Colon Carcinoma Metastatic in the Brain (tissue), 2 donors: ENCODE measurements around the gene CDYL2.

DNA sequence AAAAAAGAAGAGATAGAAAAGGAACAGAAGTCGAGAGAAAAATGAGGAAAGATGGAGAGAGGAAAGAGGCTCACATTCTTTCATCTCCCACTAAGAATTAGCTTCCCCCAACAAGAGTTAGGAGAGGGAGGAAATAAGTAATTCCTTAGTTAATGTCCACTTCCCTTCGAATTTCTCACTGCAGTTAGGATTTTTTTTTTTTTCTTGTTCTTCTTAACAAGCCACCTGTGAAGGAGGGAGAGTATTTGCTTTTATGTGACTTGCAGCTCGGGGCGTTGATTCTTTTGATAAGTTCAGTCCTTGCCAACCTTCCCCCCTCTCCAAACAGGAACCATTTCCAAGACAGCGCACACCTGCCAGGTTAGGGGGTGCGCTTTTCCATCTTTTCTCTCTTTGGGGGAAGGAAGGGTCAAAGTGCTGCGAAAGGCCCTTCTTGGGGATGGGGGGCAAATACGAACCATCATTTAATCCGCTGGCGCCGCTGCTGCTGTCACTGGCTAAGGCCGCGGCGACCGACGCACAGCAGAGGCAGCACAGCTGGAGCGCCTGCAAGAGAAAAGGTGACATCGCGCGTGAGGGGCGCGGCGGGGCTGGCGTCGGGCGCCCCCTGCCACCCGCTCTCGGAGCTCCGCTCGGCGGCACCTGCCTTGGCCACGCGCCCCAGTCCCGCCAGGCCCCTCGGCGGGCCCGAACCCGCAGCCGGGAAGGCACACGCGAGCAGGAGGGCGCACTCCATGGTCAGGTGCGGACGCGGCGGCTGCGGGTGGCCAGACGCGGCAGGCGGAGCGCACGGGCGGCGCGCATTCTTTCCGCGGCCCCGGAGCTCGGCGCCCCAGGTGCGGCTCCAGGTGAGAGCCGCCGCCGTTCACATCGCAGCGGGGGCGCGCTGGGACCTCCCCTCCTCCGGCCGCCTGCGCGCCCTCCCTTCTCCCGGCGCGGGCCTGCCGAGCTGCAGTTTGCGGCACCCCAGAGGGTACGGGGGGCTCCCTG is 579 bp downstream of the ADAMTS18 start:
- PRO-cap, 2 experiments, result no peak in any of the 2 experiments

DNA sequence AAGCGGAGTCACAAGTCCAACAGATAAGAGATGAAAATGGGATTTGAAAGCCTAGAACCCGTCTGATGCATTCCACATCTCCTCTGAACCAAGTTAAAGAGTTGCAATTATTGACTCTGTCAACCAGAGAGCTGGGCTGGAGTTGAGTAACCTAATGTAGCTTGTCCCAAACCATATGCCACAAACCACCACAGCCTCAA is 81.5 kb upstream of the NUDT7 start:
- PRO-cap, 2 experiments, result no peak in any of the 2 experiments

DNA sequence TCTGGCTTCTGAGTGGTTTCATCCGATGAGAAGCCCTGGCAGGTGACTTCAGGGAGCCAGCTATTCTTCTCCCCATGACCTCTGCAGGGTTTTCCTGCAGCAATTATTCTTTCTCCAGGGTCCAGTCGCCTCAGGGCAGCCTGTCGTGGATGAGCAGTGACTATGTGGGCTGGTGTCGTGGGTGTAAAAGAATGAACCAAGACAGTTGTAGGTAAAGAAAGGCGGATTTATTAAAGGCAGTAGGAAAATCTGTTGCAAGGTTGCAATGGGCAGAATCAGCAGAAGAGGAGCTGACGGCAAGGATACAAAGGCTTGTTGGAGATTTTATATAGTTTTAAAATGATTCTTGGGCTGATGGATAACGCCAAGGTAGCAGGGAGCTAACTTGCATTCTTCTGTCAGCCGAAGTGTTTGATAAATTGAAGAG is 6.9 kb upstream of the WWOX start:
- PRO-cap, 2 experiments, result no peak in any of the 2 experiments

- PRO-cap, 2 experiments, result no peak in any of the 2 experiments
These were observed 383.6 kb downstream of the WWOX start for GRCh38 chr16:78482886-78483613.

- PRO-cap, 2 experiments, result no peak in any of the 2 experiments
These were observed 403.4 kb downstream of the WWOX start for GRCh38 chr16:78502705-78503369.

DNA sequence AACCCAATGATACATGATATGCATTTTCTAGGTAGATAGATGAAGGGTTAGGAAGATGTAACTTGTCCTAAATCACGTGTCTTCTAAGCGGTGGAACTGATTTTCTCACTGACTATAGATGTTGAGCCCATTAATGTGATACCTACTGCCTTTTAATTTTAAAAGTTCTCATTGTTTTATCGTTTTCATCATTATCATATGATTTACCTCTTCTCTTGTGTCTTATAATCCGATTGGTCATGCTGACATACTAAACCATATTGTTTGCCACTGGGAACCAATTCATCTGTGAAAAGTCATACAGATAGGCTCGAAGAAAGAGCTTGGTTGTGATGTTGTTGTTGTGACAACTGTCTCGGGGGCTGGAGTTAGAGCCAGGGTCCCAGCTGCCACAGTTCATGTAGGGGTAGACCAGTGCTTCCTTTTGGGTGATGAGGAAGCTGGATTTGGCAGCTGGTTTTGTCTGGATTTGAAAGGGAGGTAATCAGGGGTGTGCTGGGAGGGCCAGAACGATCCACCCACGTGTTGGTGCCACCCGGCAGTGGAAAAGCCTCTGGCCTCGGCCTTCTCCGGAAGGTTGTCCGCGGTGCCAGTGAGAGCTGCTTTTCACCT is 438.0 kb downstream of the WWOX start:
- PRO-cap, 2 experiments, result no peak in any of the 2 experiments

DNA sequence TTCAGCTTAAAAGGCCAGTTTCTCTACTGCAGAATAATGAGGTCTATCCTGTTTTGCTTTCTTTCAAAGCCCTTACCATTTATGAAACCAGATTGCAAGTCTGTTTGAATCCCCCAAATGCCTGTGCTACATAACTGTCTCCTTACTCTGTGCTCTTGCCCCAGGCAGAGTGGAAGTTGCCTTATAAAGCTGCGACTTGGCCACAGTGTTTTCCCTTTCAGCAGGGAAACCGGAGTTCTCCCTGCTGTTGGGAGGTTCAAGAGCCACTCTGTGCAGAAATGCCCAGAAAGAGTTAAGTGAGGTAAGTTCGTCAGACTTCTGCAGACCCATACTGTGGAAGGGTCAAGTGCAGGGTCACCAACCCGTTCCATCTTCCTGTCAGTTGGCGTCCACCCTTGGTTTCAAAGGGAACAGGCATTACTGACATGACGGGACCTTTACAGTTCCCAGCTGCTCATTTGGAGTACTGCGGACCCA is 508.9 kb downstream of the WWOX start:
- PRO-cap, 2 experiments, result no peak in any of the 2 experiments

DNA sequence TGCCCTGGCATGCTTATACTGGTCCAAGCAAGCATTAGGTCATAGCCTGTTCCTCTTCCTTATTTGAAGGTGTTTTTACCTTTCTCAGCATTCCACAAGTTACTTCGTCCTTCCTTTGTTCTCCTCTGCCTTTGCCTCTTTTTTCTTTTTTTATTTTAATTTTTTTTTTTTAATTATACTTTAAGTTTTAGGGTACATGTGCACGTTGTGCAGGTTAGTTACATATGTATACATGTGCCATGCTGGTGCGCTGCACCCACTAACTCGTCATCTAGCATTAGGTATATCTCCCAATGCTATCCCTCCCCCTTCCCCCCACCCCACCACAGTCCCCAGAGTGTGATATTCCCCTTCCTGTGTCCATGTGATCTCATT is 548.7 kb downstream of the MAF start:
- PRO-cap, 2 experiments, result no peak in any of the 2 experiments

GRCh38 chr16:79469908-79470521 is 130.5 kb downstream of the MAF start:
- PRO-cap, 2 experiments, result no peak in any of the 2 experiments

GRCh38 chr16:79601024-79601485 is 518 bp upstream of the MAF start:
- PRO-cap, 2 experiments, result no peak in any of the 2 experiments

- PRO-cap, 2 experiments, result no peak in any of the 2 experiments
These were observed 176.0 kb upstream of the MAF start for GRCh38 chr16:79776351-79777104.

DNA sequence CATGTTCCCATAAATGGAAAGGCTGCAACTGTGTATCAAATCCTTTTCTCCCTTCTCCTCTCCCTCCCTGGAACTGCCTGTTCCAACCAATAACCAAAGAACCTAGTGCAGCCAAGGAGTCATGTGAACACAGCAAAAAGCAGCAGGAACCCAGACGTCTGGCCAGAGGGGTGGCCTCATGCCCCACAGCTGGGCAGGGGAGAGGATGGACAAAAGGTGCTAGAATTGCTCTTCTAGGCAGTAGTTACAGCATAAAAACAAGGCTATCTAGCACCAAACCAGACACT is 423.2 kb upstream of the MAF start:
- PRO-cap, 2 experiments, result no peak in any of the 2 experiments

DNA sequence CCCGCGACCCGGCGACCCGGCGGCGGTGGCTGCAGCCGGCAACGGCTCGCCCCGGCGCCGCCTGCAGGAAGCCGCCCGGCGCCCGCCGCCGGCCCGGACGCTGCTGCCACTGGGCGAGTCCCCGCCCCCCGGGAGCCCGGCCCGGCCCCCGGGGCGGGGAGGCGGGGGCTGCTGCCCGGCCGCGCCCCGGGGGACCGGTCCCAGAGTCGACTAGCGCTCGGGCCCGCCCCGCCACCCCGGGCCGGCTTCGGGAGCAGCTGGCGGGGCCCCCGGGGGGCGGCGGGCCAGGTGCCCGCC is at the start of gene CDYL2:
TSS of gene CDYL2 (minus strand) at position 111 of the 297 bp plus-strand sequence.
- PRO-cap, 2 experiments, result no peak in any of the 2 experiments

- PRO-cap, 2 experiments, result no peak in any of the 2 experiments
These were observed 96.0 kb upstream of the CDYL2 start for GRCh38 chr16:80900158-80901120.

- PRO-cap, 2 experiments, result peak in 1 of 2 experiments; most common minus-strand start chr16:81036339 (in 1)
These were observed 617 bp downstream of the ATMIN start for GRCh38 chr16:81036020-81036898.

GRCh38 chr16:81077412-81078379 is 658 bp upstream of the C16orf46 start:
- PRO-cap, 2 experiments, result no peak in any of the 2 experiments

- PRO-cap, 2 experiments, result peak in 2 of 2 experiments; most common minus-strand start chr16:81294614 (in 2)
These were observed 20.4 kb upstream of the GAN start for GRCh38 chr16:81294179-81294986.

DNA sequence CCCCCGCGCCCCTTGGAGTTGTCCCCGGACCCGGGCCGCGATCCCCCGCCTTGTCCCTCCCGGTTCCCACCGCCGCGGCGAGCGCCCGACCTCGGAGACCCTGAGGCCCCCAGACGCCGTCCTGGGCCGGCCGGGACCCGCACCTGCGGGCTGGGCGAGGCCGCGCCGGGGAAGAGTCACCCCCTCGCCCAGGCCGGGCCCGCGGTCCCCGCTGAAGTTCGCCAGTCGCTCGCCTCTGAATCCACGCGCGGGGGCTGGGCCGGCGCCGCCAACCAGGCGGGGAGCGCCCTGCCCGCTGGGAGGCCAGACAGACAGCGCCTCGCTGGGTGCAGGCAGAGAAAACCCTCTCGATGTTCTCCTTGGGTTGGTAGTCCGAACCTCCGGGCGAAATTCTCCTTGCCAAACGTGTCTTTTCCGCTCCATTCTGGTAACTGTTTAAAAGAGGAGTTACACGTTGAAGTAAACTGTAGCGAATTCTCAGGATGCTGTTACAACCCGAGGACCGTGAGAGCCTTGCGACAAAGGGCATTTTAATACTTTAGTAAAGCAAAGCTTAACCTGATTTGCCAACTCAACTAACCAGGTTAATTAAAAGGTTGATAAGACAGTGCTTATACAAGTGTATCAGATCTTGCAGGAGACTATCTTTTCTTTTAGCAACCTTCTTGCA is 878 bp downstream of the GAN start:
- PRO-cap, 2 experiments, result peak in 2 of 2 experiments; most common minus-strand start position 227 of the sequence (in 1)

- PRO-cap, 2 experiments, result no peak in any of the 2 experiments
These were observed 25.3 kb downstream of the GAN start for GRCh38 chr16:81339862-81340568.

GRCh38 chr16:81394922-81395821 is 49.4 kb upstream of the CMIP start:
- PRO-cap, 2 experiments, result no peak in any of the 2 experiments